MCF 10A (cell line): ENCODE measurements around a stretch of chr6.

GRCh38 chr6:167125449-167125952, 2.6 kb downstream of the CCR6 start:
- PRO-cap = no peak
- RRBS = no CpG with 5 or more reads among the region's 3 CpGs

GRCh38 chr6:167268589-167269461, 22.3 kb upstream of the UNC93A start:
- PRO-cap = no peak
- RRBS = no CpG with 5 or more reads among the region's 21 CpGs

DNA sequence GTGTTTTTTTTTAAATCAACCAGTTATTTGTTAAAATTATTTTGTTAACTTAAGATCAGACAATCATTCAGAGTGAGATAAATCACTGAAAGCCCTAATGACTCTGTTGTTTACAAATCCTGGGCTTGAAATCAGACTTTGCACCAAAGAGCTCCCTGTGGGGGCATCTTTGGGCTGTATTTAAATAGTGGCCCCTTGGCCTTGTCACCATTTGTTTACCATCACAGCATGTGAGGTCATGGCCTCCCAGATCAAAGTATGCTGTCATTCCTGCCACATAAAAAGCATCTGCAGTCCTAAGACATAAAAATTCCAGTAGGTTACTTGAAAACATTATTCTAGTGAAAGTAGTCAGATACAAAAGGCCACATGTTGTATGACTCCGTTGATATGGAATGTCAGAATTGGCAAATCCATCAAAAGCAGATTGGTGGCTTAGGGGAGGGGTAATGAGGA, 17.2 kb downstream of the TTLL2 start:
- PRO-cap = no peak
- RRBS = no CpG with 5 or more reads among the region's 1 CpG

- PRO-cap = no peak
- RRBS = no CpG with 5 or more reads among the region's 4 CpGs
These were observed 125.9 kb downstream of the TTLL2 start for GRCh38 chr6:167450672-167451241.

DNA sequence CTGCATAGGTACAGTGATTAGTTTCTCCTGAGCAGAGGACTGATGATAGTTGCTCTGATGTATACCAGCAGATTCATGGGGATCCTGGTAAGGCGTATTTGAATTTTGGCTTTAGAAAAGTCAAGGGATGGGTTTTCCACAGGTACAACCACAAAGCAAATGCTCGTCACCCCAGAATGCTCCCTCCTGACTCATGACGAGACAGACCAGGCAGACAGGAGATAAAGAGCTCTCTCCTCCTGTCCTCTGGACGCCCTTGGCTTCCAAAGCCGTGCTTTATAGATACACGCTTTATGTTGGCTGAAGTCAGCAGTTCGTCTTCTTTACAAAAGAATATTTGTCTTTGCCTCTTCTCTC, 166.8 kb downstream of the TTLL2 start:
- PRO-cap = no peak
- RRBS = no CpG with 5 or more reads among the region's 7 CpGs

DNA sequence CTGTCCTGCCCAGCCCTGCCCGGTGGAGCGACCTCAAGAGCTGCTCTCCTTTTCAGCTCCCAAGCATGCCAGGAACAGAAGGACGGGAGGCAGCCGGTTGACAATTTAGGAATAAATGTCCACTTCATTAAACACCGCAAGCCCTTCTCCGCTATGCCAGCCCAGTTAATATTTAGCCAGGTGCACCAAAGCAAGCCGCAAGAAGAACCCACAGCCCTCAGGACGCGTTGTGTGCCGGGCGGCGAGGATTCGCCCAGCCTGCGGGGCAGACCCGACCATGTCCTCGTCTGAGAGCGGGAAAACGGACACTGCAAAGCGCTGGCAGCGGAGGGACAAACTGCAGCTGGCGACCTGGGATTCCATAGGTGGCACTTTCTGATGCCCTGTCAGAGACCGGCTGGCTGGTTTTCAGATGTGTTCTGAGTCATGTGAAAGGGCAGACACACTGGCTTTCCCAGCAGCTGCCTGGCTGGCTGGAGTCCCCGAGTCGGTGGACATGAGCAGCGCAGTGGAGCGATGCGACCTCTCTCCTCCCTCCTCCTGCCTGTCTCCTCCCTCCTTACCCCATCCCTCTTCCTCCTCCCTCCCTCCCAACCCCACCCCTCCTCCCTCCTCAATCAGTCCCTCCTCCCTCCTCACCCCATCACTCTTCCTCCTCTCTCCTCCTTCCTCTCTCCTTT, 222.0 kb downstream of the TTLL2 start:
- PRO-cap = no peak
- RRBS = no CpG with 5 or more reads among the region's 27 CpGs

DNA sequence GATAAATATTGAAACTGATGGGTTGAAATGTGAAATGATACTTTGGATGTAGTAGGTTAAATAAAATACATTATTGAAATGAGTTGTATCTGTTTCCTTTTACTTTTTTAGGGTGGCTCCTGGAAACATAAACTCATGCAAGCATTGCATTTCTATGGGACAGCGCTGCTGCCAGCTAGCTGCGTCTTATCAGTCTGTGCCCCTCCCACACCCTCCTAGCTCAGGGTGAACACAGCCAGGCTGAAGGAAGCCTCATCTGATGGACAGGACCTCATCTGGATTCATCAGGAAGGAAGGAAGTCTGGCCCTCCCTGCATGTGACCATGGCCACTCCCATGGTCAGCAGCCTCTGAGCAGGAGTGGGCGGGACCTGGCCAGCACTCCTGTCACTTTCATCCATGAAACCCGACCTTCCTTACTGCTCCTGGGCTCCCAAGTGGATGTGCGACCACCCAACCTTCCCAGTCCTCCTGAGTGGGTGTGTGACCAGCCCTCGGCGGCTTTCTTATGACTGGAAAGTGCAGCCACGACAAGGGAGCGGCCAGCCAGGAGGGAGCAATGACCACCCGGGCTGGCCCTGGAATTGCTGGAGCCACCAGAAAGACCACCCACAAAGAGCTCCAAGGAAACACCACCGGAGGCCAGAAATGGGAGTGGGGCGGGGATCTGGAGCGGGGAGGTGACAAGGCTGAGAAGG, 241.0 kb downstream of the TTLL2 start:
- PRO-cap = no peak
- RRBS = no CpG with 5 or more reads among the region's 13 CpGs

GRCh38 chr6:167762239-167762753, 64.4 kb upstream of the AFDN start:
- PRO-cap = no peak
- RRBS = no CpG with 5 or more reads among the region's 5 CpGs

- PRO-cap = no peak
- RRBS = no CpG with 5 or more reads among the region's 36 CpGs
These were observed 29.6 kb upstream of the AFDN start for GRCh38 chr6:167797001-167797614.

DNA sequence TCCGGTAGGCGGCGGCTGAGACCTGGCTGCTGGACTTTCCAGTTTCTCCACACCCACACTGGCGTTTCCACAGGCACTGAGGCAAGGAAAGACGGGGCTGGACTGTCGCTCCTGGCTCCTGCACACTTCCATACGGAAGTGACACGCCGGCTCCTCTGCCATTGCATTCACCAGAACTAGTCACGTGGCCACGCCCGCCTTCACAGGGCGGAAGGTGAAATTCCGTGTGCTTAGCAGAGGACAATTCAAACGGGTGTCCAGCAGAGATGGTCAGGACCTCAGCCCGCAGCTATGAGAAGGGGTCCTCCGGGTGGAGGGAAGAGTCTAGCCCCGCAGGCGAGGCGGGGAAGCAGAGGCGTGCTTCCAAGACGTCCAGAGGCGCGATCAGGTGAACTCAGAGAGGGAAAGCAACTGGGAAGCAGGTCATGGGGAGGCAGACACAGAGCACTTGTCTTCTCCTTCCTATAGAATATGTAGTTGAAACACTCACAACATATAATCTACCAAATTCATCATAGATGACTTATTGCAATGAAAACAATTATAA, 10.9 kb upstream of the AFDN start:
- PRO-cap = no peak
- RRBS = no CpG with 5 or more reads among the region's 24 CpGs

GRCh38 chr6:167827347-167828198, 862 bp downstream of the AFDN start:
- PRO-cap = bidirectional peak, plus-strand start at chr6:167827737, minus-strand start at chr6:167827630
- RRBS = under 1% methylated on average over 37 of the region's 82 CpGs

GRCh38 chr6:167832880-167833517, 6.3 kb downstream of the AFDN start:
- PRO-cap = no peak
- RRBS = no CpG with 5 or more reads among the region's 5 CpGs

DNA sequence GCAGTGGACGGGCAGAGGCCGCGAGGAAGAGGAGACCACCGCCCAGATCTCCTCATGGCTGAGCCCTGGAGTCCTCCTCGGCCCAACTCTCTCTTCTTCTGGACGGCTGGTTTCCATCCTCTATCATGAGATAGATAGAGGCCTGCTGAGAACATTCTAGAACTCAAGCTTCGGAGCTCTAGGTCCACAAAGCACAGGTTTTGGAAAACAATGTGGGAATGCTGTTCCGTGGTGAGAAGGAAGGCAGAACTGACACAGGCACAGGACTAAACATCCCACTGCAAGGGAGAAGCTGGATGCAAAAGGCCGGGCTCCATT, 2.4 kb upstream of the FRMD1 start:
- PRO-cap = no peak
- RRBS = no CpG with 5 or more reads among the region's 9 CpGs

DNA sequence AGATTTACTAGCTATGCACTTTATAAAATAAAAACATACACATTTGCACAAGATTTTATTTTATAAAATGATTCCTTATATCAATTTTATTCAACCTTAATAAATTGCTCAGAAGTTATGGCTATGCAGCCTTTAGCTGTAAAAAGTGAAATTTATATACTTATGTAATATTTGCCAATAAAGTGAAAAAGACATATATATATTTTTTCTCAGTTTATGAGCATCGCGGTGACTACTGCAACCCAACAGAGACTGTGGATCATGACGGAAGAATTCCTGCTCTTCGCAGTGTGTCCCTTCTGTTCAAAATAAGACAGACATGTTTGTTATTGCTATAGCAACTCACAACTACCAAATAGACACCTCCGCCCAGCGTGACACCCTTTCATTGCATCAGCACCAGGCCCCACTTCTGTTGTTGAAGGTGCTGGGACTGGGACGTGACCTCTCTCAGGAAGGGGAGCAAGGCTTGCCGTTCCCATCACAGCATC, 94.3 kb downstream of the DACT2 start:
- PRO-cap = no peak
- RRBS = no CpG with 5 or more reads among the region's 8 CpGs

DNA sequence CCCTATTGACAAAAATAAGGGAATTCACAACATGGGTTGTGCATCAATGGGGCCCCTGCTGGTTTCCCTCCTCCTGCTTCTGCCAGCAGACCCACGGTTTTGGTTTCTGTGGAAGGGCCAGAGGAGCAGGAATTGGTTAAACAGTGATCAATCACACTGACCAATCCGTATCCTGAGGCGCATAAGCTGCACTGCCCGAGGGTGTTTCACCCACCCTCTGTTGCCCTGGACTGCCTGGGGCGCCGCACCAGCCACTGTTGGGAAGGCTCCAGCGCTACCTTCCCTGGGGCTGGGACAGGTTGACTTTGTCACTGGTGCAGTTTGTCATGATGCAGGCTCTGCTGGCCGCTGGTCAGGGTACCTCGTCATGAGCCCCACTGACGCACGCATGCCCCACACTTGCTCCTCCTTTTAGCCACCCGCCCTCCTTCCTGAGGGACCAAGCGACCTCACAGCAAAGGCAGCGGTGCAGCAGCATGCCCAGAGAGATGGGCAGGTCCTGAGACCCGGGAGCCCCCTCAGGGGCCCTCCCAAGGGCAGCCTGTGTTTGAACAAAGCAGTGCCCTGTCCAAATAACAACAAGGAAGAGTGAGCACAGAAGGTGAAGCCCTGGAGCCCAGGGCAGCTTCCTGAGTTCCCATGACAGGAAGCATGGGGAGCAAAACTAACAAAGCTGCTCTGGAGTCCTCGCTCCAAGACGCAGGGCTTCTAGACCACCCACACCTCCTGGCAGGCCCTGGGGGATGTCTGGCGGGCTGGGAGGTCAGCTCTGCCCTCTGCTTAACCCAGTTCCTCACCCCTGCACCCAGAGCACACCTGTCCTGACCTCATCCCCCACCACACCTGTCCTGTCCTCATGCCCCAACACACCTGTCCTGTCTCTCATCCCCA, 50.2 kb upstream of the SMOC2 start:
- PRO-cap = no peak
- RRBS = no CpG with 5 or more reads among the region's 18 CpGs

- PRO-cap = no peak
- RRBS = no CpG with 5 or more reads among the region's 5 CpGs
These were observed 10.0 kb downstream of the SMOC2 start for GRCh38 chr6:168451067-168451324.

- PRO-cap = no peak
- RRBS = no CpG with 5 or more reads among the region's 8 CpGs
These were observed 89.7 kb downstream of the SMOC2 start for GRCh38 chr6:168530736-168531030.

DNA sequence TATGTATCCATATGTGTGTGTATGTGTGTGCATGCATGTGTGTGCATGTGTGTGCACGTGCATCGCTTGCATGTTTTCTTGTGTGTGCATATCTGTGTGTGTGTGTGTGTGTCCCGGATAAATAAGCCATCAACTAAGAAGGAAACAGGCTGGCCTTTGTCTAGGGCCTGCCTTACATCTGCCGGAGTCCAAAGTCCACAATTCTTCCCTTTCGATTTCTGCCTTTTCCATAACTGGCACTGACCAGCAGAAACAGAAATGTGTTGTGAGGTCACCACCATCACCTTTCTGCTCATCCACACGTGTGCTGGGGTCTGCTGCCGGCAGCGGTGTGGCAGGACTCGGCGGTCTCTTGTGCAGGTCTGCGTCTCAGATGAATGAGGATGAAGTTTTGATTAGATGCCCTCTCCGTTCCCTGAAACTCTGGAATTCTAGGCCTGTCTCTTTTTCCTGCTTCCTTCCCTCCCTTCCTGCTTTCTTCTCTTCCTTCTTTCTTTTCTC, 358.0 kb downstream of the THBS2 start:
- PRO-cap = no peak
- RRBS = 64% methylated on average over 2 of the region's 12 CpGs

DNA sequence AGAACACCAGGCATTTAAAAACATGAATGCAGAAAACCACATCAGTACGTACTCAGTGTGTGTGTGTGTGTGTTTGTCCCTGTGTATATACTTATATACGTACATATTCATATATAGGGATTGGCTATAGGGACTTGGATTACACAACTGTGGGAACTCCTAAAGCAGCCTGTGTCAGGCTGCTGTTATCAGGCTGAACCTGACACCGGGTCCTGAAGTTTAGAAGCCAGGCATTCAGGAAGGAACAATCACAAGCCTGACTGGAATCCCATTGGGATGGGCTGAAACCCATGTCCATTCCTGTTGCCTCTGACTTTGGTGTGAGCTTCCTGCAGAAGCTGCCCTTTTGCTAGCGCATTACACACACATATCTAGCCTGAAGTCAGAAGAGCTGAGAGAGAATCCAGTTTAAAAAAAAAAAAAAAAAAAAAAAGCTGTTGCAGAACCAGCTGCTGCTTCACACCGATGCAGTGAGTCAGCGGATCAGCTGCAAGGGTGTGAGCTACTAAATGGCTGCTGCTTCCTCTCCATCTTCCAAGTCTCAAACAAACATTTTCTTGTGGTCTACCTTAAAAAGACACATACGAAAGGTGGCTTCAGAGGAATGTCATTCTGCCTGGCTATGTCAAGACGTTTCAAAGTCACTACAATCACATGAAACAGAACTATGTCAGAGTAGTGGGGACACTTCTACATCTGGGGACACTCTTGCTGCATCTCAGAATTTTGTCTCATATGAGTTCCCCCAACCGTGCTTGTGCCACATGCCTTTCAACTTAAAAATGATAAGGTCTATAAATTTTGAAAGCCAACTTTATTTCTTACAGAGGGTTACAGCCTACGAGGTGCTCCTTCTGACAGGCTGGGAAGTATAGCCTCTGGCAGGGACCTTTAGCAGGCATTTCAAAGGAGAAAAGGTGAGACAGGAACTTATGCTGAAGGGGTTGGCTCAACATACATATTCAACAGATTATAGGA, 347.9 kb downstream of the THBS2 start:
- PRO-cap = no peak
- RRBS = no CpG with 5 or more reads among the region's 10 CpGs

DNA sequence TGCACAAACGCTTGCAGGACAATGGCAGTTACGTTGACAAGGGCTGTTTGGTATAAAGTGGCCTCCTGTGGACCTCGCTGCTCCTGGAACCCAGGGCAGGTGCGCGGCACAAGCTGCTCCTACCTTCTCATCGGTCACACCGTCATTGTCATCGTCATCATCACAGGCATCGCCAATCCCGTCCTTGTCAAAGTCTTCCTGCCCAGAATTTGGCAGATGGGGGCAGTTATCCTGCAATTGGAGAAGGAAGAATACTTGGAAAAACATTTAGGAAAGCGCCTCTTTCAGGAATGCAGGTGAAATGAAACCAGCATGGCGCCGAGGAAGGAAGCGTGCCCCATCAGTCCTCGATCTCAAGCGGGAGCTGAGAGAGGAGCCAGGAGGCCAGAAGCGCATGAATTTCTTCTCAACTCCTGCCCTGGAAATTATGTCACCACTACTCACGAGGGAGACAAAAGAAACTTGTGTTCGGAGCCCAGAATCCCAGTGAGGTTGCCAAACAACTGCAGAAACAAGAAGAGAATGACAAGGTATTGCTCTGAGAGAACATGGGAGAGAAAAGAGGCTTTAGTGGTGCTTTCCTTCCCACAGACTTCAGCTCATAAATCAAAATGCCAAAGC, 24.1 kb downstream of the THBS2 start:
- PRO-cap = no peak
- RRBS = no CpG with 5 or more reads among the region's 19 CpGs